ENCODE measurements around the gene EPHB3.

DNA sequence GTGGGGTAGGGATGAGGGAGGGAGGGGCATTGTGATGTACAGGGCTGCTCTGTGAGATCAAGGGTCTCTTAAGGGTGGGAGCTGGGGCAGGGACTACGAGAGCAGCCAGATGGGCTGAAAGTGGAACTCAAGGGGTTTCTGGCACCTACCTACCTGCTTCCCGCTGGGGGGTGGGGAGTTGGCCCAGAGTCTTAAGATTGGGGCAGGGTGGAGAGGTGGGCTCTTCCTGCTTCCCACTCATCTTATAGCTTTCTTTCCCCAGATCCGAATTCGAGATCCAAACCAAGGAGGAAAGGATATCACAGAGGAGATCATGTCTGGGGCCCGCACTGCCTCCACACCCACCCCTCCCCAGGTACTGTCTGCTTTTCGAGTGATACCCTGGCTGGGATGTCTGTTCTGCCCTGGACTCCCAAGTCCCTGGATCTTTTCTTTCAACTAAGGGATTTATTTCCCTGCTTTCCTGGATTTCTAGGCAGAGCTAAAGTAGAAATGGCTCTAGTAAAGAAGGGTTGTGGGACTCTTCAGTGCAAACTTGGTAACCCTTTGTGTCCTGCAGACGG, 6.0 kb downstream of the EIF4G1 start:
- RRBS: no CpG with 5 or more reads among the region's 7 CpGs

- RRBS: 17% methylated on average over 4 of the region's 12 CpGs
Measured at GRCh38 chr3:184336633-184337288, 639 bp upstream of the FAM131A start.

DNA sequence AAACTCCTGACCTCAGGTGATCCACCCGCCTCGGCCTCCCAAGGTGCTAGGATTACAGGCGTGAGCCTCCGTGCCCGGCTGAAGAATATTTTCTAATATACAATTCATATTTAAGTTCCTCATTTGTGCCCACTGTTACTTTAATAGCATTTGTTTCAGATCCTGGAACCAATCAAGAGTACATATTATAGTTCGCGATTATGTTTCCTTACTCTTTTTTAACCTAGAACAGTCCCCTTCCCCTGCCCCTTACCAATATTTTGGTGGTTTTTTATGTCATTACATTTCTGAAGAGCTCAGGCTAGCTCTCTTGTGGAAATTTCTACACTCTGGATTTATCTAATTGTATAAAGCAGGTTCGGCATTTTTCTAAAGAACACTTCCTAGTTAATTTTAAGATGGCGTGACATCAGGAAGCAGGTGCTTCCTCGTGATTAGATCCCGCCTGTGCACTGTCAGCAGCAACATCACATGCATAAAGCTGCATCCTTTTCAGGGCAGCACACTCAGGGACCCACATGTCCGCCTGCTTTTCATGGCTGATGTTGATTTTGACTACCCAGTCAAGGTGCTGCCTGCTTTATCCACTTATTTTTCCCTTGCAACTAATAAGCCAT, 88.7 kb upstream of the EPHB3 start:
- RRBS: no CpG with 5 or more reads among the region's 12 CpGs

DNA sequence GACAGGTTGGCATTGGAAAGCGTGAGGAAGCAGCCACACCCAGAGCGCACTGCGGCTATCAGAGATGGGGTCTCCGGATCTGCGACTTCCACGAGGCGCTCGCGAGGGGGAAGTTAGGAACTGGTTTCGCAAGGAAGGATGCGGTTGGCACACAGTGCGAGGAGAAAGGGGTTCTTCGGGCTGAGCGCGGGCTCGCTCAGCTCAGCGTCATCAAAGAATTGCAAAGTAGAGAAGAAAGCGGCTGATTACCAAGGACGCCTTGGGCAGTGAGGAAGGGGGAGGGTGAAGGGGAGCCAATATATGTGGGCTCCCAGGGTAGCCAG, 69.4 kb upstream of the EPHB3 start:
- RRBS: 4% methylated on average over 4 of the region's 19 CpGs

- RRBS: 2% methylated on average over 31 of the region's 98 CpGs
Measured at GRCh38 chr3:184561046-184562205, at the start of gene EPHB3. Gene EPHB3, plus strand, starts transcription at chr3:184561785.

DNA sequence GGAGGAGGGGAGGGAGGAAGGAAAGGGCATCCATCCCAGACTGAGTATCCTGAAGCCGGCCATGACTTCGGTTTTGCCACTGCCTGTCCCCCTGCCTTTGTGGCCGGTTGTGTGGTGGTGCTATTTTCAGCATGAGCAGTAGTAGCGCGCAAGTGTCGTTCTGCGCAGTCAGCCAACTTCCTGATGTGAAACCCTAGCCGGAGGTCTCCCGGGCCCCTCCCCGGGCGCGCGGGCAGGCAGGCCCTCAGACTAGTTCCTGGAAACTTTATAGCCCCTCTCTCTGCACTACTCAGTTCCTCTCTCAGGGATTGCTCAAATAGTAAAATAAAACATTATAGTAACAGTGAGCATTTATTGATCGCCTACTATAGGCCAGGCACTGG, 24.2 kb downstream of the MAGEF1 start:
- RRBS: no CpG with 5 or more reads among the region's 14 CpGs

- RRBS: no CpG with 5 or more reads among the region's 17 CpGs
Measured at GRCh38 chr3:184710414-184711328, 1.2 kb downstream of the MAGEF1 start.

DNA sequence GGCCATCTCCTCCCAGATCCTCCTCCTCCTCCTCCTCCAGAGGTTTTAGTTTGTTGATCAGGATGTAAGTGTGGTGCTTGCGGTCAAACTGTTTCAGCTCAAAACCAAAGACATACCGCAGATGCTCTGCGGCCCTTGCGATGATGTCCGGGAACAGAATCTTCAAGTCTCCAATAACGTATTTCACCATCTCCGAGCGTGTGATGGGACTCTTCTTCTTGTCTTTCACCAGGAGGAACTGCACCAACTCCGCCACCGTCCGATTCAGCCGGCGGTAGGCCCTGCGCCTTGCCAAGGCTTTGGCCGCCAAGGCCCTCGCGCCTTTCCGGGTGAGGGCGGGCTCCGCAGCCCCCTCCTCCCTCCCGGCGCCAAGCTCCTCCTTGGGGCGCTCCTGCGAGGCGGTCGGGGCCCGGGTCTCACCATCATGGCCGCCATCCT, 516 bp downstream of the MAGEF1 start:
- RRBS: 2% methylated on average over 15 of the region's 28 CpGs

GRCh38 chr3:185330722-185331095, 32.2 kb upstream of the MAP3K13 start:
- RRBS: no CpG with 5 or more reads among the region's 2 CpGs

- RRBS: no CpG with 5 or more reads among the region's 3 CpGs
Measured at GRCh38 chr3:185504558-185505046, 5.8 kb upstream of the TMEM41A start.

DNA sequence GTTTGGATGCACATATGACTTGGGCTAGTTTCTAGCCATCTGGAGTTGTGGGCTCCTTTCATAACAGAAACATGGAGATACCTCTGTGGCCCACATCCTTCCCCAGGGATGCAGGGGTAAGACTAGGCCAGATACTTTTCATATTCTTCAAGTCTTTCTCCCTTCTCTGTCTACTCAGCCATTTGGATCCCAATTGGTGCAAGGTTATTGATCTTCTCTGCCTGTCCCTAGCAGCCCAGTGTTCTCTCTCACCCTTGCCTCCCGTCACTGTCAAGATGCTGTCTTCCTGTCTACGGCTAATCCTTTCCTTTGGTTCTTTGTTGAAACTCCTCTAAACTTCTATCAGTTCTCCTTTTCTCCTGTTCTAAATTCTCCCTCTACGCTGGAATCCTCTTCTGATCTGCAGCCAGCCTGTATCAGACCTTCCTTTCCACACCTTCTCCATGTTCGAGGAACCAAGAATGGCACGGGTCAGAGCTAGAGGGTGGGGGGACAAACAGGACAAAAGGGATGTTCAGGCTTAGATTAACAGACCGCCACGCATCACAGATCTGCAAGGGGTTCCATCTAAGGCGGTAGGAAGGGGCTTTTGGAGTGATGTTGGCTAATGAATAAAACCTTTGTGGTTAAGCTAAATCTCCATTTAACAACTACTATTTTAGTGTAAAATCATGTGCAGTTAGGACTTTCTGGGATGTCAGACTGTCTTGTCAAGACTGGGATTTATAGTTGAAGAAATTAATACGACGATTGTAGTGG, 51.4 kb downstream of the SENP2 start:
- RRBS: no CpG with 5 or more reads among the region's 10 CpGs

GRCh38 chr3:185756112-185757308, 68.3 kb downstream of the IGF2BP2 start:
- RRBS: no CpG with 5 or more reads among the region's 9 CpGs

- RRBS: no CpG with 5 or more reads among the region's 14 CpGs
Measured at GRCh38 chr3:185786574-185787397, 38.1 kb downstream of the IGF2BP2 start.

DNA sequence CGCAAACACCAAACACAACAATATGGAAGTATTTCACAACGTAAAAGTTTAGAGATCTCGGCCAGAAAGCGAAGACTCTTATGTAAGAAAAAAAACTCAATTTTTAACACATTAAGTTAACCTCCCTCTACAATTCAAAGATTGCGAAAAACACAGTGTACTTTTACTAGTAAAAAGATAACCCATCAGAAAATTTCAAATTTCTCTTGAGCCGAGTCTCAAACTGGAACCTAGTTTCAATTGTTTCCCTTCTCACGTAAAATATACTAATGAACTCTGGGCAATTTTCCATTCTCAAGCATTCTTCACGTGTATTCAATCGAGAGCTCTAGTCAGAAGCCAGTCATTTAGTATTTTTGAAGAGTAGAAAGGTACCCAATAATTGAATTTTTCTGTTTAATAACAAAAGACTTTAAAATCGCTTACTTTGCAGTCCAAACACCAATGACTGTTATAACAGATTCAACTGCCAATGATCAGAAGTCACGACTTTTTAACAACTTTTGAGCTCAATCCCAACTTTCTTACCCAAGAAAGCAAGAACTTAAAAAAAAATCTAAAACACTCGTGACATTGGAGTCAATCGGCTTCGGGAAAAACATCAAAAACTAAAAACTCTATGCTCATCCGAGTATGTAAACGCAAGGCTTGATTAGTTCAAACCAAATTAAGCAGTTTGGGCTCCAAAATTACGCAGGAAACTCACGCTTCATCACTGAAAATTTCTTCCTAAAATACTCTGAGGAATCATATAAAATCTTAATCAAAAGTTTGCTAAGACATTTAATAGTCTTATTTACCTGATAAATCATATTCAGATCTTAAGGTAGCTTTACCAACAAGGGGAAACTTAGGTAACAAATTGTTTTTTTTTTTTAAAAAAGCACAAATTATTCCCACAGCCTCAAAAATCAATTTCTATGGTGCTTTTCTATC, 1.7 kb downstream of the TRA2B start:
- RRBS: no CpG with 5 or more reads among the region's 18 CpGs

DNA sequence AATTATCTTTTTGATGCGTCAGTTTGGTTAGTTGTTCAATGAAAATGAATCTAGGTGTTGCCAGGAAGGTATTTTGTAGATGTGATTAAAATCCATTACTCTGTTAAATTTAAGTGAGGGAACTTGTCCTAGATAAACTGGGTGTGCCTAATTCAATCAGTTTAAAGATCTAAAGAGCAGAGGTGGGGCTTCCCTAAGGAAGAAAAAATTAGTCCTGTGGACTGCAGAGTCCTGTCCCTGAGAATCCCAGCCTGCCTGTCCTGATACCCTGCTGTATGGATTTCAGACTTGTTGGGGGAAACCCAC, 13.1 kb upstream of the TRA2B start:
- RRBS: no CpG with 5 or more reads among the region's 1 CpG

GRCh38 chr3:186193417-186193930, 84.6 kb upstream of the ETV5 start:
- RRBS: 4% methylated on average over 6 of the region's 41 CpGs

GRCh38 chr3:186259548-186259995, 102.5 kb downstream of the DGKG start:
- RRBS: 2% methylated on average over 2 of the region's 13 CpGs

- RRBS: no CpG with 5 or more reads among the region's 3 CpGs
Measured at GRCh38 chr3:186281067-186281542, 80.9 kb downstream of the DGKG start.

- RRBS: no CpG with 5 or more reads among the region's 11 CpGs
Measured at GRCh38 chr3:186361229-186361503, 868 bp downstream of the DGKG start.

- RRBS: 62% methylated on average over 1 of the region's 5 CpGs
Measured at GRCh38 chr3:186427490-186428076, 65.5 kb upstream of the DGKG start.

Measured in amniotic epithelial cell (primary cell).